Cardiac ventricle fibroblast (primary cell): ENCODE measurements around a stretch of chr13.

- RAMPAGE, long total RNA = no peak
These were observed 127.5 kb downstream of the FREM2 start for GRCh38 chr13:38814447-38814646.

DNA sequence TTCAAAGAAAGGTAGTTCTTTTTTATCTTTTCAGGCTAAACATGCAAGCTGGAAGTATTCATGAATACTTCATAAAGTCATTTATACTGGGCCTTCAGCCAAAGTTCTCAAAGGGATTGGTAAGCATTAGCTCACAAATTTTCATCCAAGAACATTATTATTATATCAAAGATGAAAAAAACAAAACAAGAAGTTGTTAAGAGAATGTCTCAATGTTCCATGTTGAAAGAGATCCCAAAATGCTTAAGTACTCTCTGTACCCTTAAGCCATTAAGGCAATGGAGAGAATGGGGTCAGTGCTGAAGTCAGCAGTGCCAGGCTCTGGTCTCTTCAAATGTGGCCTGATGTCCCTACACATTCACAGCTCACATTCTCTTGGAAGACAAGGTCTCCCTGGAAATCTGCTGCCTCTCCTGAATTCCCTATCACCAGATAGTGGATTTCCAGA is 171.9 kb downstream of the NHLRC3 start:
- RAMPAGE, long total RNA = no peak

DNA sequence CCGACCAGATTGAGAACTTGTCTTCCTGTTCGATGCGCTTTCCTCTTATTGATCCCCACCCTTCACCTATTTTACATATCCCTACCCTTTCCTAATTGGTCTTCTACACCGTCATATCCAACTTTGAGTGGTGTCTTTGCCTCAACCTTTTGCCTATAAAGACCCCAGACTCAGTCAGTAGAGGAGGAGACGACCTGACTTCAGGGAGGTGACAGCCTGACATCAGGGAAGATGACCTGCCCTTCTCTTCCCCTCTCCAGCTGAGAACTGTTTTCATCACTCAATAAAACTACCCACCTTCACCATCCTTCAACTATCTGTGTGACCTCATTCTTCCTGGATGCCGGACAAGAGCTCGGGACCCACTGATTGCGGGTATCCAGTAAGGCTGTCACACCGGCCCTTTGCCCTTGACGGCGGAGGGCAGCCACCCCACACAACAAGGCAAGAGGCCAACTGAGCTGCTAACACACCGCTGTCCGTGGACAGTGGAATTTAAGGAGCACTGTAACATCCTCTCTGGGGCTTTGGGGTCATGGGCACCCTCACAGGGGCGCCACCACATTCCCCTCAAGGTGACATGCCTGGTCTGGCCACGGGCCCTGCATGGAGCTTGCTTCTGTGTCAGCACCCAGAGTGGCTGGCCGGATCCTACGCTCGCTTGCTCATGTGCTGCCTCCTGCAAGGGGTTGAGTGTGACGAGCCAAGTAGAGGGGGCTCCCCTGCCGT is 31.6 kb downstream of the LHFPL6 start:
- RAMPAGE, long total RNA = no peak

- RAMPAGE, long total RNA = no peak
These were observed 300.6 kb downstream of the COG6 start for GRCh38 chr13:39956088-39956462.

DNA sequence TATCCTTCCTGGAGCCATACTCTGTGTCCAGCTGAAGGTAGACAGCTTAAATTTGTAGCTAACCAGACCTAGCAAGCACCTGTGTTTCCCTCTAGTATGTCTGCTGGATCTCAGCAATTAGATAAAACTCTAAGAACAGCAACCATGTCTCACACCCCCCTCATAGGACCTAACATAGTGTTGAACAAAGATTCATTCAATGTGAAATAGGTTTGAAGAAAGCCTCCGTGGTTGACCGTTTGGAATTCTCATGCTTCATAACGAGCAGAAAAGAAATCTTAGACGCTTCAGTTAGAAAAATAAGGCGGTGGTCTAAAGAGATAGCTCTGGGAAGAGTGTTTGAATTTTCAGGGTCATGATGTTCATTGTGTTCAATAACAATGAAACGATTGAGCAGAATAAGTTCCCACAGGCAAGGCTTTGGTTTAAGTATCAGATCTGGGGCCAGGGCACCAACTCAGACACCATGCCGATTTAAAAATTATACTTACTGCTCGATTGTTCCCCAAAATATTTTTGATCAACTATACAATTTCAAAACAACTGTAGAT is 332.9 kb downstream of the COG6 start:
- RAMPAGE, long total RNA = no peak

- RAMPAGE, long total RNA = no peak
These were observed 404.7 kb downstream of the COG6 start for GRCh38 chr13:40060025-40060769.

GRCh38 chr13:40181453-40182053 is 484.9 kb downstream of the FOXO1 start:
- RAMPAGE, long total RNA = no peak

DNA sequence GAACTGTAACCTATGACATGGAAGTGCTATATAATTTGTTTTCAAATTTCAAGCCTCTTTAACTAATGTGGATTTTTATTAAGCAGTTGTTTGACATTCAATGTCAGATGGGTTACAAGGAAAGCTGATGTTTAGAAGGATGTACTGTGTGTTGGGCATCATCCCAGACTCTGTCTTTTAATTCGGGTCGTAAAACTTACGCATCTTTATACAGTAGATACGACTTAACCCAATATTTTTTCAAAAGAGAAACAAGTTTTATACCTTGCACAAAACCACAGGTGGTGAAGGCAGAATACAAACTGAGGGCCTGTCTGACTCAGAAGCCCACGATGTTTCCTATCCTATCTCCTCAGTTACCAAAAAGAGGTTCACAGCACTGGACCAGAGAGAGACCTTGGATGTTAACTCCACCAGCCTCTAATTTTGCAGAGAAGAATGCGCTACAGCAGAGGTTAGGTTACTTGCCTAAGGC is 477.1 kb downstream of the FOXO1 start:
- RAMPAGE, long total RNA = no peak

GRCh38 chr13:40193807-40194845 is 472.3 kb downstream of the FOXO1 start:
- RAMPAGE, long total RNA = no peak

- RAMPAGE, long total RNA = no peak
These were observed 316.0 kb downstream of the FOXO1 start for GRCh38 chr13:40350023-40351167.

DNA sequence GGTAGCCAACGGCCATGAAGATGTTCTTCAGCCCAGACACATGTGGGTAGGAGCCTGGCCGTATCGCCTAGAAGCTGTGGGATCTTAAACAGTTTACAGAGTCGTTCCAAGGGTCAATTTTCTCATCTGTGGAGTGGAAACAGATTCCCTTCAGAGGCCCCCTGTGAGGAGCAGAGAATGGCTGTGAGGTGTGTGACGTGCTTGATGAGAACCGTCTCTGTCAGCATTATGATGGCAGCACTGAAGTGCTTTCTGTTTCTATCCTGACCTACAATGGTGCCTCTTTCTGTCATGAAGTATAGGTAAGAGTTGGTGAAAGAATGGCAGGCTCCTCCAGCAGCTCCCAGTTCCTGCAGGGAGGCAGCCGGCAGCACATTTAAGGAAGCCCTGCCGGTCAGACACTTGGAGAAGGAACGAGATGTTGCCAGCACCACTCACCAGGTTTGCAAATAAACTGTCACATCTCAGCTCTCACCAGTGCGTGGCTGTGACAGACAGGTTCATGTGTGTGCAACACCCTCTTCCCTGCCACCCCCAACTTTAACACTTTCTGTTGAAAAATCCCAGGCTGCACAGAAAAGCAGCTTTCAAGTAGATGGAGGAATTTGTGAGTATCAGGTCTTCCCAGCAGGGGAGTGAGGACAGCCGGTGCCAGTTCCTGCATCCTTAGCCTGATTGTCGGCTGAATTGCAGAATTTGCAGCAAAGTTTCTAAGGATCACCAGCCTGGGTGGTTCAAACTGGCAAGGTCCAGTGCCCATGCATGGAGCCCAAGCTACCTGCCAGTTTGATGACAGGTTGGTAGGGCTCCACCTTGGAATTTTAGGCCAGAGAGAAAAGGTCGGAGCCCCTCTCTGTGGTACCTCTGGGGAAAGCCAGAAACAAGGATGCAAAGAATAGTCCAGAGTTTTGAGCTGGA is 277.1 kb downstream of the FOXO1 start:
- RAMPAGE, long total RNA = no peak

DNA sequence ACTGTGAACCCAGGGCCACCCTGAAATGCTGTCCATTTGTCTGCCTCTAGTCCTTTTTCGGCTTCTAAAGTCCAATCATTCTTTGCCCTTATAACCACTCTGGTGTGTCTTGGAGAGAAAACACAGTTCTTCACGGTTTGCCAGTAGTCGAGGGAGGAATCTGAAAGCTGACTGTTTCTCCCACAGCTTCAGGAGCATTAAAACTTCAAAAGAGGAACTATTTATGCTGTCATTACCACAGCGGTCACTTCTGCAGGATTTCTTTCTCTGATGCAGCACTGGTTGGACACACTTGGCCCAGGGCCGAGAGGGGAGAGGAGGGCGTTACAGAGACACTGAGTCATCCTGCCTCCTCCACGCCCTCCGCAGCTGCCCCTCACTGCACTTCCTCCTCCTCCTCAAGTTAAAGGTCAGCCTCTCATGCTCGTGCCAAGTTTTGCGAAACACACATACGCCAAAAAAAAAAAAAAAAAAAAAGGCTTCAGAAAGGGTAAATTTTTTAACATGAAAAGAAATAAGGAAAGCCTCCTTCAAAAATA is 264.1 kb downstream of the FOXO1 start:
- RAMPAGE, long total RNA = no peak

- RAMPAGE, long total RNA = no peak
These were observed 80.5 kb downstream of the FOXO1 start for GRCh38 chr13:40585784-40586419.

DNA sequence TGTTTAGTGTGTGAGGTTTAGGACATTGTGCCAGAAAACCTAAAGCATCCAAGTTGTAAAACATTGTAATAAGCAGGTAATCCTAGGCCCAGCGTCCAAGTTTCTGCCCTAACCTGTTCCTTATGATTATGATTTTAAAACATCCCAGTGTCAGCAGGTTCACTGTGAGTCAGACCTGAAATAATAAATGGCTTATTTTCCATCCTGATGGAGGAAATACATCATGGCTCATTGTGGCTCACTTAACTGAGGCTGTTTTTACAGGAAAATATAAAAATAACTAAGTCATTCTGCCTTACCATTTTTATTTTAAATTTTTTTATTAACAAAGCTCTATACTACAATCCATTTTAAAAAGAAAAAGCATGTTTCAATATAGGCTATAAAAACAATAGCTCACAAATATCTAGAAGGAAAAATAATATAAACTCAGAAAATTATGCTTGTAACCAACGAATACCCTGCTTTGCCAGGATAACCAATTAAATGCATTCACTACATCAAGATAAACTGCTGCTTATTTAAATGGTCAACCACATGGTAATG is 56.0 kb downstream of the FOXO1 start:
- RAMPAGE, long total RNA = no peak

DNA sequence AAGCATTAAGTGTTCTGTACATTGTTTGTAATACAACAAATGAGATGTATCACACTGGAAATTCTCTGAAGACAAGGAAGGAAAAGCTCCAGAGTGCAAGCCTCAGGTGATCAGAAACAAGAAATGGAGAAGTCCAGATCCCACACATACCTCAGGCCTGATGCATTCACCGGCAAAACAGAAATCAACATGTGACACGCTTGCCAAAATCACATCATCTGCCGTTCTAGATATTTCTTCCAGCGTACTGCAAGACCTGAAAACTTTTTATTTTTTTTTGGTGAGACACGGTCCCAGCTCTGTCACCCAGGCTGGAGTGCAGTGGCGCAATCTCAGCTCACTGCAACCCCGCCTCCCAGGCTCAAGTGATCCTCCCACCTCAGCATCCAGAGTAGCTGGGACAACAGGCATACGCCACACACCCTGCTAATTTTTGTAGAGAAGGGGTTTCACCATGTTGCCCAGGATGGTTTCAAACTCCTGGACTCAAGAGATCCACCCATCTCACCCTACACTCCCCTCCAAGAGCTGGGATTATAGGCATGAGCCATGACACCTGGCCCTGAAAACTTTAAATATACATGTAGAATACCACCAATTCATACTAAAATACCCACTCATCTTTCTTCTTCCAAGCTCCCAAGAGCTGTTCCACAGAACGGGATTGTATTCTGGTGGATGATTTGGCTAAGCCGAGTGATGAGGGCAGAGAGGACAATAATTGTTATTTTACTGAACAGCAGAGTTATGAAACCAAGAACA is 48.4 kb downstream of the FOXO1 start:
- RAMPAGE, long total RNA = no peak

DNA sequence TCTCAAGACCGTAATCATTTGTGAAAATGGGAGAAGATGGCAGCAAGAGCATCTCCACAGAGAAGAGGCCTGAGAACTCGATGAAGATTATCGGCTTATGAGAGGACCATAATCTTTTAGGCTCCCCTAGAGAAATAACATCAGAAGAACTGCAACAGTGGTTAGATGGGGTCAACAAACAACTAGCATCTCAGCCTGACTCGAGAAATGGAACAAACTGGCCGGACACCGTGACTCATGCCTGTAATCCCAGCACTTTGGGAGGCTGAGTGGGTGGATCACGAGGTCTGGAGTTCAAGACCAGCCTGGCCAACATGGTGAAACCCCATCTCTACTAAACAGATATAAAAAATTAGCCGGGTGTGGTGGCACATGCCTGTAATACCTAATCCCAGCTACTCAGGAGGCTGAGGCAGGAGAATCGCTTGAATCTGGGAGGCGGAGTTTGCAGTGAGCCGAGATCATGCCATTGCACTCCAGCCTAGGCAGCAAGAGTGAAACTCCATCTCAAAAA is 47.6 kb downstream of the FOXO1 start:
- RAMPAGE, long total RNA = no peak

DNA sequence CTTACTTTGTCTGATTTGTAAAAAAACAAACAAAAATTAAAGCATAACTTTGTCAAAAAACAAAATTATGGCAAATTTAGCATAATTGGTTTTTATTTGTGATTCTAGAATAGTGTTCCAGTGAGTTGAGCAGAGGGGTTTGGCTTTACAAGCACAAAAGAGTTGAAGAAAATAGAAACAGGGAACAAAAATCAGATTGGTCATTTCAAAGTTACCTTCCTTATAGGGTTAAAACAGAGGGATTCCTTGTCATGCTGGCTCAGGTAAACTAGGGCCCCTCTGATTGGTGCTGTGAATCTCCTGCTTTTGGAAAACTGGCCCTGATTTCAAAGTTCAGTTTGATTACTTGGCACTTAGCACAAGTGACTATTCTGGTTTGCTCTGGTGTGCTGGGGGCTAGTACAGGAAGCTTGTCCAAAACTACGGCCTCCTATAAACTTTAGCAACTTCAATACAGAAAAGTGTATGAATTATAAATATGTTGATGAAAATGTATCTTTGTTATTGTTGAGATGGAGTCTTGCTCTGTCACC is 1.8 kb upstream of the MRPS31 start:
- RAMPAGE, long total RNA = no peak

DNA sequence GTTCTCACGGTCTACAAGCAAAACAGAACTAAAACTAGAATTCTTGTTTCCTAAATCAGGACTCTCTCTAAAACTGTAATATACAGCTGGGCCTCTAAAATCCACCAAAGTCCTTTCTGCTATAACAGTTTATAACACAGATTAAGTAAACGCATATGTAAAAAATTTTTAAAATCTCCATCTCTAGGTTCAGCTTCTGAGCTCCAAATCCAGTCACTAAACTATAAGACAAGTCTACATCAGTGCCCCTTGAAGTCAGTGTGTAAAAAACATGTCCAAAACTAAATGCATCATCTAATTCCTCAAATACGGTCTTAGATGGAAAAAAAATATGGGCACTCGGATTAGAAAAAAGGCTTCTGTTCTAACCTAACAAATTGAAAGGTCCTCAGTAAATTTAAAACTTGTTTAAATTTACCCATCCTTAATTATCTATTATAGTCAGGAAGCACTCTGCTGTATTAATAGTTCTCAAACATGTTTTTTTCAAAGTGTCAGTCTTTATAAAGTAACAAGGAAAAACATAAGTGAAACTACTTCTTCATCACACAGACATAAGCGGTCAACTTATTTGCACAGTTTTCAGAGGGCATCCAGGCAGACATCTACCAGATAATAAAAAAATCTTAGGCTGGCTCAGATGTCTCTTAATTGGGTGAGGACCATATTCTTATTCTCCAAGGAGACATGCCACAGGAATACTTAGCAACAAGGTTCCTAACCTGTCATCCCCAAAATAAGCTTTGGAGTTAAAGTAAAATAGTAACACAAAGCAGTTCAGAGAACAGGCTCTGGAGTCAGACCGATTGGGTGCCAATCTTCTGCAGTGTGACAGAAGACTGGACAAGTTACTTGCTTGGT is 33.5 kb downstream of the ELF1 start:
- RAMPAGE, long total RNA = no peak

- RAMPAGE, long total RNA = no peak
These were observed 6.2 kb upstream of the WBP4 start for GRCh38 chr13:41055002-41055637.

DNA sequence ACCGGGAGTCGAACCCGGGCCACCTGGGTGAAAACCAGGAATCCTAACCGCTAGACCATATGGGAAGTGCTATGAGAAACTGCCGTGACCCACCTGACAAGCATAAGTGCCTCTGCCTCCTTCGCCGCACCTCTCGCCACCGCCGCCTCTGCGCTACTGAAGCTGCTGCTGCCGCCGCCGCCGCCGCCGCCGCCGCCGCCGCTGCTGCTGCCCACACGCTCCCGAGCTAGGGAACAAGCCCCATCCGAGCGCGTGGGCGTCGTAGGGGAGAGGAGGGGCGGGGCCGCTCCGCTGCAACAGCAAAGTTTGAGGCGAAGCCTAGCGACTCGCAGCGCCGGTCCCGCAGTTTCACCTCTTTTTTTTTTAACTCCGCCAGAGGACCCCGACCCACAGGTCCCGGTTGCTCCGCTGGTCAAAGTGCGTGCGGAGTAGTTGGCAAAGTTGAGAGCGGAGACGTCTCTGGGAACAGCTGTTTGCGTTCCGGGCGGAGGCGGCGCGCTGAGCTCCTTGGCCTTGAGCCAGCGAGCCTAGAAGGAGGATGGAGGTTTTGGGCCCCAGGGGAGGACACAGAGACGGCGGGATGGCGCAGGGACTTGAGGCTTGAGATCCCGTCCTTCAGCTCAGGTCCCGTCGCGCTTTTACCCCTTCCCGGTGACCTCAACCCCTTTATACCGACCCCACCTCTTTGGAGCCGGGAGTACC is 413 bp upstream of the WBP4 start:
- RAMPAGE, long total RNA = start-site peak on the minus strand centred at position 452 of the sequence, 66 bp wide, 52 and 20 reads in 2 replicates; start-site peak on the minus strand centred at position 644 of the sequence, 60 bp wide, 34 and 14 reads in 2 replicates